Breast epithelium (tissue), 2 donors: ENCODE data around the gene ATOH1.

GRCh38 chr4:88532926-88533584, 9.5 kb upstream of the PIGY start:
- PRO-cap, result no peak
- RAMPAGE, long total RNA, 2 experiments, result no peak in any of the 2 experiments

DNA sequence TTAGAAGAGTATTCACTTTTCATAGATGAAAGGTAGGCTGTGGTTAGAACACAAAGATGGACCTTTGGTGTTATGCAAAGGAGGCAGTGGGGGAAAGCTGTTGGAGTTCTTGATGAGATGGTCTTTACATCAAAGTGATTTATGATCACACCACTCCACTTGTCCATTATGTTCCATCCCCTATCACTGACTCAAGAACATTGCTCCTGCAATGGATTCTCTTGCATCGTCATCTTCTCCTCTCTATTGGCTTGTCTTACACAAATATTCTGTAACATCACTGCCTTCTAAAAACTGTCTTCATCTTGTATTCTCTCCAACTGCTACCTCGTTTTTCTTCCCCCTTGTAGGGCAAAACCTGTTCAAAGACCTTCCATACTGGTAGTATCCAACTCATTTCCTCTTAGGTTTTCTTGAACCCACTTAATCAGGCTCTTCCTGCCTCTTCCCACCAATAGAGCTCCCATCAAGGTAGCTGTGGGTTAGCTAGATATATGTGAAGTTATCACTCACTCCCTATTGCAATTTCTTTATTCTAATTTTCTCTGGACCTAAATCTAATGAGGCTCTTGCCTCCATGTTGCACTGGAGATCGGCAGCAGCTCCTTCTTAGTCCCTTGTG, 75.4 kb upstream of the NAP1L5 start:
- PRO-cap, result no peak
- RAMPAGE, long total RNA, 2 experiments, result no peak in any of the 2 experiments

- PRO-cap, result no peak
- RAMPAGE, long total RNA, 2 experiments, result no peak in any of the 2 experiments
Observed at GRCh38 chr4:89109896-89110155, 1.5 kb upstream of the TIGD2 start.

GRCh38 chr4:89123304-89123825, 12.0 kb downstream of the TIGD2 start:
- PRO-cap, result no peak
- RAMPAGE, long total RNA, 2 experiments, result no peak in any of the 2 experiments

DNA sequence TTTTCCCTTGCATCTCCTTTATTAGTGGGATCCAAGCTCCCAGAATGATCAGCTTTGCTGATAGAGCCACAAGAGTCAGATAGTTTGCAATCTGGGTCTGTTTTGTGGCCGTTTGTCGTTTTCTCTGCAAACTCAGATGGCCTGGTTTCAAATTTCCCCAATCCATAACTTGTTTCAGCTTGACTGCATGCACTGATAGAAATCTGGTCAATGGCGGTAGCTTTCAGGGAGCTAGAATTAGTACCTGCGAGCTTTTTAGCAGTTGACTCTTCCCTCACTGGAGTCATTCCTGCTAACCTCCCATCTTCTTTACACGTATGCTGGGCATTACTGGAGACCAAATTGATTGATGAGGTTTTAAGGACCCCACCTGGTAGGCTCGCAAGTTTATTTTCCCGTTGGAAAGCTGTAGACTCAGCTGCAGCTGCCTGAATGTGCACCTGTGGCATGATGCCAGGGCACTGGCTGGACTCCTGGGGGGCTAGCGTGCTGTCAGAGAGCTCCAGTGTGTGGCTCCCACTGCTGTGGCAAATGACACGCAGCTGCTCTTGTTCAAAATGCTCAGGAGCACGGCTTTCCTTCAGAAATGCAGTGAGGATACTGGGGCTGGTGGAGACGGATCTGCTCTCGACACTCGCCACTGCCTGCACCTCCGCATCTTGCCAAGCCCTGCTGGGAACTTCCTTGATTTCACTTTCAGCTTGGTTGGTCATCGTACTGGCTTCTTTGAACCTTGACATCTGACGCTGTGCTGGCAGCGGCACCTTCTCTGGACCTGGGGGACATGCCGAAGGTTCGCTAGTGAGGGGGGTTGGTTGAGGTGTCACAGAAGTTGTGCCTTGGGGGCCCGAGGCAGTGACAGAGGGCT, 58.9 kb downstream of the GPRIN3 start:
- PRO-cap, result no peak
- RAMPAGE, long total RNA, 2 experiments, result no peak in any of the 2 experiments

GRCh38 chr4:89253745-89254473, 53.7 kb downstream of the GPRIN3 start:
- PRO-cap, result no peak
- RAMPAGE, long total RNA, 2 experiments, result no peak in any of the 2 experiments

GRCh38 chr4:89294517-89295059, 13.0 kb downstream of the GPRIN3 start:
- PRO-cap, result no peak
- RAMPAGE, long total RNA, 2 experiments, result no peak in any of the 2 experiments

GRCh38 chr4:90212624-90213352, 85.6 kb downstream of the CCSER1 start:
- PRO-cap, result no peak
- RAMPAGE, long total RNA, 2 experiments, result no peak in any of the 2 experiments

- PRO-cap, result no peak
- RAMPAGE, long total RNA, 2 experiments, result no peak in any of the 2 experiments
Observed at GRCh38 chr4:93827570-93827943, 996 bp upstream of the ATOH1 start.

- PRO-cap, result no peak
- RAMPAGE, long total RNA, 2 experiments, result no peak in any of the 2 experiments
Observed at GRCh38 chr4:93828306-93829258, at the start of gene ATOH1. ATOH1 (plus strand) TSS chr4:93828753.

- PRO-cap, result no peak
- RAMPAGE, long total RNA, 2 experiments, result no peak in any of the 2 experiments
Observed at GRCh38 chr4:94454169-94454950, 2.6 kb downstream of the PDLIM5 start.

GRCh38 chr4:94603420-94604134, 151.8 kb downstream of the PDLIM5 start:
- PRO-cap, result no peak
- RAMPAGE, long total RNA, 2 experiments, result no peak in any of the 2 experiments

DNA sequence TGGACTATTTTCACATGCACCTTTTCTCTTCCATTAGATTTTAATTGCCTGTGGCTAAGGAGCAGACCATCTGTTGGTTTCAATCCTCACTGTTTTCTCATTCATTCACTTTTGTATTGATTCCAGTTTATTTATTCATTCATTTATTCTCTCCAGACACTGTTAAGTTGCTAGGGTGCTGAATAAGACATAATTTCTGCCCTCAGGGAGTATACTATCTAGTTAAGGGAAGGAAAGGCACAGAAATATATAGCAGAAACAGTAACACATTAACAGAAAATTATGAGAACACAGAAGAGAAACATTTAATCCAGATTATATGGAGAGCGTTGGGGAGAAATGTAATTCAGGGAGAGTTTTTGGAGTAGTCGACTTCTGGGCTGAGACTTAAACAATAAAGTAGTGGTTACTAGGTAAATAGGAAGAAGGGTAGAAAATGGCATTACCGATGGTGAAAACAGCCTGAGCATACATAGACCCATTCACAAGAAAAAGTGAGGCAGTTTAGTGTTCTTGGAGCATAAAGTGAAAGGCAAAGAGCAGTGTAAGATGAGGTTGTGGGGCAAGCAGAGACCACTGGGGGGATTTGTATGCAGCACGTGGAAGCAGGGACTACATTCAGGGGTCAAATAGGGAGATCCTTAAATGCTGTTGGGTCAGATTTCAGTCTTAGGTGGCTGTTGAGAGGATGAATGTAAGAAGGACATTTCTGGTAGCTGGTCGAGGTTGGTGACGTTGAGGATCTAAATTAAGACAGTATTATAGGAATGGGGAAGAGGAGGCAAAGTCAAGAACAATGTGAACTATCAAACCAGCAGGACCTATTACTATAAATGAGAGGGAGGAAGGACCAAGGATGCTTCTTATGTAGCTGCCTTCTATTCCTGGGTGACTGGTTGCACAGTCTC, 118.8 kb upstream of the BMPR1B start:
- PRO-cap, result no peak
- RAMPAGE, long total RNA, 2 experiments, result no peak in any of the 2 experiments

GRCh38 chr4:94667502-94668358, 90.0 kb upstream of the BMPR1B start:
- PRO-cap, result no peak
- RAMPAGE, long total RNA, 2 experiments, result no peak in any of the 2 experiments

DNA sequence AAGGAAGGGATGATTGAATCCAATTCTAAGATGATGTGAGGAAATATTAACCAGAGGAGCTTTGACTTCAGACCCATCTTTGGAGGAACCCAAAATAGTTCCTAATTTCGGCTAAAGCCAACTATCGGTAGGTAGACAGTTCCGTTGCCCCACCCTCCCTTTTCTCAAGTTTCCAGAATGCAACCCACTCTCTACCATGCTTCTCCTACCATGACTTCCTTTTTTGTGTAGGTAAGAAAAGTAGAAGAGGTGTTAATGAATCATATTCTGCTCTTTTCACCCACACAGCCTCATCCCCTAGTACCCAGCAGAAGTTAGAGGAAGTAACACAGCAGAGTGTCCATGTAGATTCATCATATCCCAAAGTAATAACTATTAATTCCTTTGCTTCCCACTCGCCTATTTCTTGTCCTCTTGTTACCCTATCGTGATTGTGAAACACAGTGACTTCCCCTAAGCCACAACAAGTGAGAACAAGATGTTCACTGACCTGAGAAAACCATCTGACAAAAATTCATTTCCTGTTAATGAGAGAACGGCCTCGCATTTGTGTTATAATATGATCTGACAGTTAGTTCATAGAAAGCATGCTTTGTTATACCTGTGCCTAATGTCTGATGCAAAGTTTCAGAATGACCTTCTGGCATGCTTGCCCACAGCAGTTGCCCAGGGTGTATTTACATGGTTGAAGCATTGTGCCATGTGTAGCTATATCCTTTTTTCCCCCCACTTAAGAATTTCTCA, 185.4 kb downstream of the RAP1GDS1 start:
- PRO-cap, result no peak
- RAMPAGE, long total RNA, 2 experiments, result no peak in any of the 2 experiments

DNA sequence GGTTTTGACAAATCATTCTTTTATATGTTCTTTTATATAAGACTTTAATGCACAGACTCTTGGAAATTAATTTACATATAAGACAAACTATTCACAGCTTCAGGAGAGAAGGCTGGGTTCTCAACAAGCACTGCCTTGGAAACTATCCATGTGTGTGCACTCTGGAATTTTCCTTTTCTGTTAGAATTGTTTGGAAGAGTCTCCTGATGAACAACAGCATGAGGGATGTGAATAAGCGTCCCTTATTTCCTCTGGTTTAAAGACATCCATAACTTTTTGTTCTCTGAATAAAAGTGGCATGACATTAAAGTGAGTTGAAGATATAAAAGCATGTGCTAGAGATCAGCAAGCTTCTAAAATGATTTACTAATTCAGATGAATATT, 135.4 kb downstream of the TSPAN5 start:
- PRO-cap, result no peak
- RAMPAGE, long total RNA, 2 experiments, result no peak in any of the 2 experiments

- PRO-cap, result no peak
- RAMPAGE, long total RNA, 2 experiments, result no peak in any of the 2 experiments
Observed at GRCh38 chr4:98527514-98527865, 130.9 kb downstream of the TSPAN5 start.

GRCh38 chr4:99013430-99014009, 18.0 kb downstream of the METAP1 start:
- PRO-cap, result no peak
- RAMPAGE, long total RNA, 2 experiments, result no peak in any of the 2 experiments

- PRO-cap, result unidirectional peak, plus-strand start at chr4:99202819
- RAMPAGE, long total RNA, 2 experiments, result no peak in any of the 2 experiments
Observed at GRCh38 chr4:99202541-99203200, 16.4 kb downstream of the ADH6 start.

DNA sequence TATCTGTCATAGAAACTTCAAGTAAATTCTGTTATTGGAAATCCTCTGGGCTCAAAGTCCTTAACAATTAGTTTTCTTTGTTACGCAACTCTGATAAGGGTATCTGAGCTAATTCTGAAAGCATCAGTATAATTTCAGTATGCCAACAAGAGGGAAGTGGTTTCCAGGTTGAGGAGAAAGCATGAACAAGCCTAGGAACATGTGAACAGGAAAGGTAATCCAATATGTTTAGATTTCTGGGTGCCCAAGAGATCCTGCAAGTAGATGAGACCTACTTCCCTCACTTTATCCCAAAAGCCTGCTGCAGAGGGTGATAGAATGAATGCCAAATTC, 21.9 kb downstream of the ADH7 start:
- PRO-cap, result no peak
- RAMPAGE, long total RNA, 2 experiments, result no peak in any of the 2 experiments